Ishikawa (cell line): Measurements from ENCODE around the genes LRRC14B, CCDC127, TPPP and ZDHHC11.

GRCh38 chr5:53226-54257 is 38.4 kb upstream of the PLEKHG4B start:
- RRBS: 8% methylated on average over 28 of the region's 101 CpGs

- RRBS: 64% methylated on average over 28 of the region's 78 CpGs
Observed at GRCh38 chr5:190974-192162, at the start of gene LRRC14B. Gene LRRC14B (plus strand): TSS chr5:191495.

- RRBS: 2% methylated on average over 22 of the region's 77 CpGs
Observed at GRCh38 chr5:217373-218459, at the start of gene CCDC127. Gene CCDC127 (minus strand): TSS chr5:218153.

- RRBS: no CpG with 5 or more reads among the region's 8 CpGs
Observed at GRCh38 chr5:263159-263854, 8.1 kb upstream of the PDCD6 start.

DNA sequence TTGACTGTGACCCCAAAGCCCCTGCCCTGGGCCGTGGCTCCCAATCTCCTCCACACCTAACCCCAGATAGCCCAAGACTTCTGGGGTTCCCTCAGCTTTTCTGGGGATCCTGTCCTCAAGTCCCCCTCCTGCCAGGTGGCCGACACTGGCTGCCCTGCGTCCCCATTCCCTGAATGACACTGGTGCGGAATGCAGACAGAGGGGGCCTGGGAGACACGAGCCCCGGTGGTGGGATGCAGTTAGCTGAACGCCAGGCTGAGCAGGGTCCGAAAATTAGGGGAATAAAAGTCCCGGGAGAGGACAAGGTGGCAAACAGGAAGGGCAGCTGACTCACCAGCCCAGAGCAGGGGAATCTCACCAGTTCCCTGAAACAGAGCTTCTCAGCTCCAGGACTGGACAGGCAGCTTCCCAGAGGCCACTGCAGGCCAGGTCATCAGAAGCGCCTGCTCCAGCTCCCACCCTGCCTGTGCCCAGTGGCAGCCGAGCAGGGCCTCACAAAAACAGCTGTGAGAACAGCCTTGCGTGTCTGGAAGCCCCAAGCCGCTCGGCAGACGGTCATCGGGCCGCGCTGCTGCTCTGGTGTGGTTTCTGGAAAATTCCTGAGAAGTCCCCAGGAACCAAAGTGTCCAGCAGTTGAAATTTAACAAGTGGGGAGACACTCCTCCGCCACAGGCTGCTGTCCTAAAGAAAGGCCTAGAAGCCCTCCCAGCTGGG is 47.7 kb upstream of the EXOC3 start:
- RRBS: 83% methylated on average over 4 of the region's 19 CpGs

- RRBS: 4% methylated on average over 5 of the region's 44 CpGs
Observed at GRCh38 chr5:442139-442993, 610 bp upstream of the EXOC3 start.

DNA sequence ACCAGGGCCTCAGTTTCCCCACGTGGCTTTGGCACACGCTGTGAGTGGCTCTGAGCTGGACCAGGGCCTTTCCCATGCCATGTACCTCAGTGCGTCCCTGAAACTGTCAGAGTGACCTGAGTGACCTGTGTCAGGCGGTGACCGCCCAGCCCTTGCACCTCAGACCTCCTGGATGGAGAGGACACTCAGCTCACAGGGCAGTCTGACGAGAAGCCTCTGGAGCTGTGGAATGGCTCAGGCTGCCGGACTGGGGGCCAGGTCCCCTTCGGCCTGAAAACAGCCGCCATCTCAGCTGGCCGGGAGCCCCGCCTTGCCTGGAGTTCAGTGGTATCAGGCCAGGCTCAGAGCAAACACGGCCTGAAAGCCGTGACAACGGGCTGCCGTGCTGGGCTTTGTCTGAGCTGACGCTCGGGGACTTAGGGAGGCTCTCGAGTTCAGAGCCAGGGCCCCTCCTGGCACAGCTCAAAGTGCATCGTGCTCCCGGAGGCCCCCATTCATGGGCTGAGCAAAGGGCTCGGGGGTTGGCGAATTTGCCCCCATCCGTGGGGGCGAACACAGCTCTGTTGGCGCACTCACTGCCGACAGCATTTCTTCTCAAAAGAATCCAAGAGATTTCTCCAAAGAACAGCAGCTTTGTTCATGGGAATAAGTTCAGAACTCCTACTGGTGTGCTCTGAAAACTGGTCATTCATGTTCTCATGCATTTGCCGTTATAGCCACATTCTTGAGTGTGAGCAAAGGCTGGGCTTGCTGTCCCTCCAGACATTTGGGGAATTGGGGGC is 8.4 kb upstream of the SLC9A3 start:
- RRBS: 61% methylated on average over 3 of the region's 27 CpGs

- RRBS: 28% methylated on average over 10 of the region's 20 CpGs
Observed at GRCh38 chr5:554997-555466, 30.8 kb upstream of the SLC9A3 start.

DNA sequence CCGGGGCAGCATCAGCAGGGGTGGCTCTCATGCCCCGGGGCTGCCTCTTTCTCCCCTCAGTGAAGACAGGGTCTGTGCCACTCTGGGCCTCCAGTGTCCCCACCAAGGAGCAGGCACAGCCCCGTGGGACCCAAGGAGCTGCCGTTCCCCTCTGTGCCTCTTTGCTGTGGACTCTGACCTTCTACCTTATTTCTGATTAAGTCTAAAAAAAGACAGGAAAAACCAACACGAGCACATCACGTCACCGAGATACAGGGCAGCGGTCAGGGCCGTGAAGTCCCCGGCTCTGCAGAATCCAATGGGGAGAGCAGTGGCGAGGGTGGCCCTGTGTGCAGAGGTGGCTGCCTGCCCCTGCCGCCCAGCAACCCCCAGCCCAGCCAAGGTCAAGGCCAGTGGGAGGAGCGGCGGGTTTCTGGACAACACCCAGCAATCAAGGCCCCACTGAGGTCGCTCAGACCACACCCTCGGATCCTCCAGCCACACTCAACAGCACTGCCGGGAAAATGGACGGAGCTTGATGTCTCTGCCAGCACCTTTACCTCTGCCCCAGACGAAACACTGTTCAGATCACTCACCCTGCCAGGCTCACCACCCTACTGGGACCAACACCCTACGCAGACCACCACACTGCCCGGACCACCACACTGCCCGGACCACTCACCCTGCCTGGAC is 32.7 kb upstream of the SLC9A3 start:
- RRBS: 56% methylated on average over 5 of the region's 22 CpGs

GRCh38 chr5:611554-611959 is 583 bp upstream of the CEP72 start:
- RRBS: 4% methylated on average over 11 of the region's 19 CpGs

GRCh38 chr5:622862-623270 is 10.7 kb downstream of the CEP72 start:
- RRBS: no CpG with 5 or more reads among the region's 16 CpGs

GRCh38 chr5:672644-673346 is 20.4 kb downstream of the TPPP start:
- RRBS: no CpG with 5 or more reads among the region's 29 CpGs

GRCh38 chr5:693117-693893 is at the start of gene TPPP:
Gene TPPP (minus strand): TSS chr5:693352.
- RRBS: 1% methylated on average over 40 of the region's 115 CpGs

- RRBS: no CpG with 5 or more reads among the region's 29 CpGs
Observed at GRCh38 chr5:785334-785744, 810 bp upstream of the ZDHHC11B start.

DNA sequence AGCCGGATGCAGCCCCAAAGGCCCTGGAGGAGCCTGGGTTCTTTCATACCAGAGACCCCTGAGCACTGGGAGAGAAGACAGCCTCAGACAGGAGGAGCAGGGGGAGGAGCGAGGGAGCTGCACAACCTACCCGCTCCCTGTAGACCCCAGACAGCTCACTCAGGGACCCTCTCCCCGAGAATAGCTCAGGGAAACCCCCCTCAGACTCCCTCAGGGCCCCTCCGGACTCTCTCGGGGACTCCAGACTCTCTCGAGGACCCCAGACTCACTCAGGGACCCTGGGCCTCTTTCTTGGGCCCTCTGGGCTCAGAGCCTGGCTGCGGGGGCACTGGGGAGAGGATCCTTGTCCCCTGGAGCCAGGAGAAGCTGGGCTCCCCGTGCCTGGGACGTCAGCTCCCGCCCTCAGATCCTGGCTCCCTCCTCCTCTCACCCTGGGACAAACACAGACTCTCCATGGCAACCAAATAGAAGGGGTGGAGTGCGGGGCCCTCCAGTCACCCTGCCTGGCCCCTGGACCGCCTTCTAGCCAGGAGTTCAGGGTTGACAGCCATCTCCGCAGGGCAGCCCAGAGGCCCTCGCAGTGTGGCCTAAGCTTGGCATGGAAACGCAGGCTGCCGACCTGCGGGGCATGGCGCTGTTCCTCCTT is 1.3 kb downstream of the ZDHHC11 start:
- RRBS: no CpG with 5 or more reads among the region's 19 CpGs

DNA sequence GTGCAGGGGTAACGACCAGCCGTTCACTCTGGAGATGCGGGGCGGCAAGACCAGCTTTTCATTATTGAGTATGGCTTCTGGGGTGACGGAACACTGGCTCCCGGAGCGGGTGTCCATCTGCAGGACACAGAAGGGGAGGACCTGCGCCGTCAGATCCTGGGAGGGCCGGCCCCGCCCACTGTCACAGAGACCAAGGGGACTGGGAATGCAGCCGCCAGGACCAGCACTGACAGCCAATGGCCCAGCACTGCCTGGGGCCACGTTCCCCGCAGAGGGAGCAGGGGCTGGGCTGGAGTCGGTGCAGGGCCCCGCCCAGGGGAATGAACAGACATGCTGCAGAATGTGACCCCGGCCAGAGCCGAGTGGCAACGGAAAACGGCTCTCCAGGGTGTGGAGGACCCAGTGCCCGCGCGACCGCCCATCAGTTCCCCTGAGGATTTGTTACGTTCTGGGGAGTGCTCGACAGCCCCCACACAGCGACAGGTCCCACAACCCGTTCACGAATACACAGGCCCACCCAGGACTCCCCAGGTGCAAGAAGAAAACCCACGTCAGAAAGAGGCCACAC is at the start of gene ZDHHC11:
Gene ZDHHC11 (minus strand): TSS at position 501 of the 568 bp plus-strand sequence.
- RRBS: 1% methylated on average over 7 of the region's 30 CpGs

GRCh38 chr5:926325-926635 is 33.6 kb downstream of the TRIP13 start:
- RRBS: no CpG with 5 or more reads among the region's 21 CpGs

DNA sequence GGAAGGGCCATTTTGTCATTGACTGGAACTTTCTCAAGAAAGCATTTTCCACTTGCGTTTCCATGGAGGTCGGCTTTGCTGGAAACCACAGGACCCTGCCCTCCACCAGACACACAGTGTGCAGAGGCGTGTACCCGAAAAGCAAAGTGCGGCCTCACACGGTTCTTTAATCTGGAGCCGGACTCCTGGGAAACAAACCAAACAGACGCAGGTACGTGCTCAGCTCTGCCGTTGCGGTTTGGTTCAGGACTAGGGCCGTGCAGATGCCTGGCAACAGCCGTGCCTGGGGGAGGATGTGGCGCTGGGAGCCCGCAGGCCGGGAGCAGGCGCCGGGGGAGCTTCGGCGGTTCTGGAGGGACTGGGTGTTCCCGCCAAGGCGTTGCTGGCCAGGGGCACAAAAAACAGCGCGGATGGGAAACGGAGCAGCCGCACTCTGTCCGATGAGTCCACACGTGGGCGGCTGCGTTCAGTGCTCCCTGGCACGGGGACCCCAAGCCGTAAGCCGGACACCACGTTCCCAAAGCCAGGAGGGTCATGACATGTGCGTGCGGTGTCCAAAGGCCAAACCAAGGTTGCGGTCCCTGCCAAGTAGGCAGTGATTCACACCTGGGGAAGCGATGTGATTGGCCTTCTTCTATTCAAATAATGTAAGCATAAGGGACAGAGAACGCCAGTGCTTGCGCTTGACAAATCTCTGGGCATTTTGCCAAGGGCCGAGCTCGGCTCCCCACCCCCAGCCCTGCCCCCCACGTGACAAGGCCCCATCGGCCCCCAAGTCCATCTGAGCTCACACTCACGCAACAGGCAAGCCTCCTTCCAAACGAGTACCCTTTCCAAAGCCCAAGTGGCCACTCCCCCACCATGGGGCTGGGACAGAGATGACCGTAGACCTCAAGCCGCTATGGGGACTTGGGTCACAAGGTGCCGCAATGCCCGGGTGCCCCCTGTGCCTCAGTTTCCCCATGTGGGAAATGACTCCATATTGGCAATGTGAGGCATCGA is 49.8 kb upstream of the NKD2 start:
- RRBS: 3% methylated on average over 1 of the region's 51 CpGs

GRCh38 chr5:980074-980628 is 28.5 kb upstream of the NKD2 start:
- RRBS: 47% methylated on average over 3 of the region's 19 CpGs

DNA sequence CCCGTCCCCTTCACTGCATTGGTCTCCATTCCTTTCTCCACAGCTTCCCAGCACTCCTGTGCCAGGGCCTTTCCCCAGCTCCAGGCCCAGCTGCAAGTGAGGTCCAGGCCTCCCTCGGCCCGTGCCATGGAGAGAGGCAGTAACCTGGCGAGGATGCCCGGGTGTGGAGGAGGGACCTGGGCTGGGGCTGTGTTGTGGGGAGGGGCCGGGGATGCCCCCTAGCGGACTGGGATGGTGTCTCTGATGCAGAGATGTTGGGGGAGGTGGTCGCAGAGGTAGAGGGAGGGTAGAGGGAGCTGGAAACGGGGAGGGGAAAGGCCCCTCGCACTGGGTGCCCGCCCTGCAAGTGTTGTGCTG is 26.2 kb upstream of the NKD2 start:
- RRBS: 46% methylated on average over 2 of the region's 11 CpGs